Natural killer cell (primary cell): ENCODE data around the gene HSD17B7.

GRCh38 chr1:162571724-162572425 lies 10.4 kb downstream of the UAP1 start:
- PRO-cap: no peak

- PRO-cap: no peak
These were observed 31.2 kb downstream of the UAP1 start for GRCh38 chr1:162592434-162593400.

- PRO-cap: no peak
These were observed 22.1 kb upstream of the DDR2 start for GRCh38 chr1:162609875-162610833.

DNA sequence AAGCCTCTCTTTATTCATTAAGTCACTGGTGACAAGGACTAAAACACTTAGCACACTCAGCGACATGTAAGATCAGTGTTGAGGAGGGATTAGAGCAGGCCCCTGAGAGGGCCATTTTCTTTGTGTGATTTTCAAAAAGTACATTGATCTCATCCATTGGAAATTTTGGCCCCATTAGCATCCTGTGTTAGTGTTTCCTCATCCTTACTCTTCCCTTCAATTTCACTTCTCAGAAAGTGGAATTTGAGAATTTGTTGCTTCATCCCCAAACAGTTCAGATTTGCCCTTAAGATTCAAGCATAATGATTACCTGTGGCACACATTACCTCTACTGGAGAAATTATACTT lies 48.7 kb upstream of the HSD17B7 start:
- PRO-cap: no peak

GRCh38 chr1:162790156-162791114 lies at the start of gene HSD17B7:
Gene HSD17B7, plus strand, starts transcription at chr1:162790702.
- PRO-cap: bidirectional peak, plus-strand start at chr1:162790765, minus-strand start at chr1:162790560

DNA sequence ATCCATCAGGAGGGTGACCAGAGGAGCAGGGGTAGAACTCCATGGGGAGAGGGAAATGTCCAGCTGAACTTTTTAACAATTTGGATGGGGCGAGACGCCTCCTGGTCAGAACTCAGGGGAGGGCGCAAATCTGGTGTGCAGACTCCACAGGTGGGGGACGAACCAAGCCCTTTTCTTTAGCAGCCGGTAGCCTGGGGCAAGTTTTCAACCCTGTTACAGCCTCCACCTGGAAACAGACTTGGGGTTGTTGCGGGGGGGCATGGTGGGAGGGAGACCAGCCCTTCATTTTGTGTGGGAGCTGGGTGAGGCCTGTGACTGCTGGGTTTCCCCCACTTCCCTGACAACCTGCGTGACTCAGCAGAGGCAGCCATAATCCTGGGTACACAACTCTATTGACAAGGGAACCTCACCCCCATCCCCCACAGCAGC lies 7.8 kb upstream of the CCDC190 start:
- PRO-cap: no peak

GRCh38 chr1:163422997-163423458 lies 101.3 kb downstream of the NUF2 start:
- PRO-cap: no peak

DNA sequence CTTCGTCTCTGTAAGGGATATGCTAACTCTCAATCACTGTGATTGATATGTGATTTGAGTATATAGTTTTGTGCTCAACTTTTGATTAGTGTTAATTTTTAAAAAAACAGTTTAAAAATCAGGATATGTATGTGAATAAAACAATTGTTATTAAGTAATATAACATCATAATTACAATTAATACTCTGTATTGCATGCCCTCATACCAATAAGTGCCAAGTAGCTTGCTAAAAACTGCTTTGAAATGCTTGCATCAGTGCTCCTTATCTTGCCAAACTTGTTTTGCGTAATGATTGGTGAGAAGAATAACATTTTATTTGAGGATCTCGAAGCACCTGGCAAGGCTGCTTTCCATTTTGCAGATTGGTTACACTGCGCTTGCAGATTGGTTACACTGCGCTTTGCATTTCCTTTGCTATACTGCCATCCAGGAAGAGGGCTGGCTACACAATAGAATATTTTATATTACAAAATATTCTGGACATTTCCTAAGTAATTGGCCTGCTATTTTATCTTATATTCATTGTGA lies 1.8 kb upstream of the PBX1 start:
- PRO-cap: no peak

DNA sequence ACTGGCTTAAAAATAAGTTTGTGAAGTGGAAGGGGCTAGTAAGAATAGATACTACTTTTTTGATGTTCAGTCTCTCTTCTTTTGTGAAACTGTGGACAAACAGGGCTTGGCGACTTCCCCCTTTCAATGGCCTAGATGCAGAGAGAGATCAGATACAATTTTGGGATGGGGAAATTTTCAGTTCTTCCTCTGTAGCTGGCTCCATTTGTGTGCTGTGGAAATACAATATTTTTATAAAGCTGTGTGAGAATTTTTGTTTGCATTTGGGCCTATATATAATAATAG lies 2.6 kb downstream of the PBX1 start:
- PRO-cap: no peak

- PRO-cap: no peak
These were observed 6.4 kb downstream of the PBX1 start for GRCh38 chr1:164565195-164565920.

DNA sequence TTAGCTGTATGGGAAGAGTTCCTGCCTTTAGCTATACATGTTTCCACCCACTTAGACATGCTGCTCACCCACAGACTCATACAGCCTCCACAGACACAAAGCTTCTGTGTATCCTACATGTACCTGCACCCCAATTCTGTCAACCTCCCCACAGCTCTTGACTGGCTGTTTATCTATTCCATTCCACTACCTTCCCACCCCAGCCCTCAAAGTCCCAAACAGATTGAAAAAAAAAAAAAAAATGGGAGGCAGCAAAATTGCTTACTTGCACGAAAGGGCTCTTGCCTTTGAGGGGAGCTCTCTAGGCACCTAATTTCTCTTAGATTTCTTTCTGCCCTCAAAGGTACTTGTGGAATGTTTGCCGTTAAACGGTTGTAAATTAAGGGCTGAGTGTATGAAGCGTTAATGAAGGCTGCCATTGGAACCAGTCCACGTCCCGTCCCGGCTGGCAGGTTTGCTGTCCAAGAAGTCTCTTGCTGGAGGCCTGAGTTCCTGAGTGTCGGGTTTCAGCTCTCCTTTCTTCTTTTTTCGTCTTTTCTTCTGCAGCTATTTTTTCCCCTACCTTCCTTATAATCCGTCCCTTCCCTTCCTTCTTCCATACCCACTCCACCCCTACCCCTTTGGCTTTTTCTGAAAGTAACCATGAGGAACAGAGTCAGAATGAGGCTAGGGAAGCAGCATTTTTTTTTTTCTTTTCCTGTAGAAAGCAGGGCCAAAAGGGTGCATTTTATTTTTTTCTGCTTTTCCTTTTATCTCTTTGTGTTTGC lies 43.7 kb downstream of the PBX1 start:
- PRO-cap: no peak

DNA sequence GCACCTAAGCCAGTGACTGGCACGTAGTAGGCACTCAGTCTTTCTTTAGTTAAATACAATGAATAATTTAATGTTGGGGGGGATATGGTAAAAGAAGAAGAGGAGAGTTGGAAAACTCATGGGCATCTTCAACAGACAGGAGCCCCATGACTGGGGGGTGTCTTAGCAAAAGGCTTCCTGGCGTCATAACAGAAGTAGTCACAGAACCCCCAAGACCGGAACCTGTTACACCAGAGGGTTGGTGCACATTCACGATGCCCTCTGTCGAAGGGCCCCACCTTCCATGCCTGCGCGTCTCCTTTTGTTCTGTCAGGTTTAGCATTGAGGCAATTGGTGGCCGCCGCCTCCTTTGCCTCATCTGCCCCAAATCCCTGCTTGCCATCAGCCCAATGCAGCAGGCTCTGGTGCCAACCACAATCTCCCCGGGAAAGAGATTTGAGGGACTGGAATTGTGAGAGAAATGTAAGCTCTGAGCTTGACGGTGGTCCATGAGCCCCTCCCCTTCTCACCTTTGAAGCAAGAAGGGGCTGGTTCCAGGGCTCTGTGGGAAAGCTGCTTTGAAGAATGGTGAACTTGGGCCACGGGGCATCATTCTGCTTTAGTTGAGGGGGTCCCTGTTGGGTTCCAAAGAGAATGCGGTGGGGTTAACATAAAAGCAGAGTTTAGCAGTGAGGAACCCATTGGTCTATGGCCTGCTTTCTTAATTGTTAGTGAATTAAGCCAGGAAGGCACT lies 51.0 kb downstream of the PBX1 start:
- PRO-cap: no peak

- PRO-cap: no peak
These were observed 87.9 kb downstream of the PBX1 start for GRCh38 chr1:164646887-164647240.

GRCh38 chr1:164723450-164724016 lies 164.5 kb downstream of the PBX1 start:
- PRO-cap: no peak

GRCh38 chr1:164736305-164736964 lies 177.5 kb downstream of the PBX1 start:
- PRO-cap: no peak

GRCh38 chr1:164753417-164754654 lies 194.9 kb downstream of the PBX1 start:
- PRO-cap: no peak

DNA sequence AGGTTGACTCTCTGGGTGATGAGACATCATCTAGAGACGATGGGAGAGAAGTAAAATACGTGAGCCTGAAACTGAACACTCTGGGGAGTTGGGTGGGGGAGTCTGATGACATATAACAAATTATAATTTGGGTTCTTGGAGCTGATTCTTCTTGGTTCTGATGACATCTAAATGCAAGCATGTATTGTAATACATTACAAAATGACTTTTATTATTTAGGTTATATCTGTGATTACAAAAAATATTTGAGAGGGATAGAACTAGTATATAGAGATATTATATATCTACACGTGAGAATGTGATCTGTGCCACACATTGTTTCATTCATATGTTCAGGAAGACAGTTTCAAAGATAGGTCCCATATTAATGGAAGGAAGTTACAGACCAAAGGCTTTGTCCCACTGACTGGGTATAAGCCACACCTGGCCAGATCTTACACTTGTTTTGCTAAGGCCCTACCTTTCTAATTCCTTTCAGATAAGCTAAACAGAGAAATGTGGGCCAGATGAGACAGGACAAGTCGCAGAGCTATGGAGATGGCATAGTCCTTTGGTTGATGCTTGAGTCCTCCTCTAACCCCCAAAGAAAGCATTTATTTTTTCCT lies 259.0 kb downstream of the PBX1 start:
- PRO-cap: no peak

- PRO-cap: no peak
These were observed 102.8 kb downstream of the LMX1A start for GRCh38 chr1:165253747-165254146.

DNA sequence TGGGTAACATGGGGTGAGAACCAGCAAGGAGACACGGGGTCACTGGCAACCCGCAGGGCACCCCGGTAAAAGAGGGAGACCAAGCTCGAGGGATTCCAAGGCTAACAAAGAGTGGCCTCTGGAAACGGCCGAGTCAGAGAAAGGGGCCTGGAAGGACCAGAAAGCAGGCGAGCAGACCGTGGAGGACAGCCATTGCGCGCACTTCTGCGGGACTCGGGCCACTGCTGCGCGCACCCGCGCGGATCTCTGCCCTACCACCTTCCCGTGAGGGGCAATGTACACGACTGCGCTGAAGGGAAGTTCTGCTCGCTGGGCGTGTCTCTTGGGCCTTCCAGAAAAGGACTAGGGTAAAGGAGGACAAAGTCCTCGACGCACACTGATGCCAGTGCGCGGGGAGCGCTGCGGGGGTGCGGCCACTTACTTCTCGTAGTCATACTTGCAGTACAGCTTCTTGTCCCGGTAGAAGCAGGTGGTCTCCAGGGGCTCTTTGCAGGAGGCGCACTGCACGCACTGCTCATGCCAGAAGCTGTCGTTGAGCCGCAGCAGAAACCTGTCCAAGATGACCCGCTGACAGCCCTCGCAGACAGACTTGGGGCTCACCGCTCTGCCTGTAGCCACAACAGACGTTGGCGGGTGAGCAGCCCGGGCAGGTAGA lies 3.7 kb downstream of the LMX1A start:
- PRO-cap: no peak

DNA sequence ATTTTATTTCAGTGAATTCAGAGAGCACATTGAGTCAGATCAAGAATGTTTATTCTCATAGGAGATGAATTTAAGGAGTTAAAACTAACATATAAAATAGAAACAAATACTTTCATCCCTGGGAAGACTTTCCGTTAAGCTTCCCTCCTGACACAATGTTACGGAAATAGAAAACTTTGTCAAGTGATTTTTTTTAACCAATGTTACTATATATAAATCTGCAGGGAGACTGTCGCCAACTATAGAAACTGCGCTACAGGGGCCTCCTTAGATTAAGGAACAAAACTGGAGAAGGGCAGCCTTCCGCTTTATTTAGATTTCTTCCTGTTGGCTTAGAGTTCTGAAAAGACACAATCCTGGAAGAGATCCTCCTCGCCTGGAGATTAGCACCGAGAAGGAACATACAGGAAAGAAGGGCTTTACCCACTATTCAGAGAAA lies 1.4 kb downstream of the MGST3 start:
- PRO-cap: no peak